ENCODE measurements around the genes TMEM238L, DNAH9 and CDRT15.

DNA sequence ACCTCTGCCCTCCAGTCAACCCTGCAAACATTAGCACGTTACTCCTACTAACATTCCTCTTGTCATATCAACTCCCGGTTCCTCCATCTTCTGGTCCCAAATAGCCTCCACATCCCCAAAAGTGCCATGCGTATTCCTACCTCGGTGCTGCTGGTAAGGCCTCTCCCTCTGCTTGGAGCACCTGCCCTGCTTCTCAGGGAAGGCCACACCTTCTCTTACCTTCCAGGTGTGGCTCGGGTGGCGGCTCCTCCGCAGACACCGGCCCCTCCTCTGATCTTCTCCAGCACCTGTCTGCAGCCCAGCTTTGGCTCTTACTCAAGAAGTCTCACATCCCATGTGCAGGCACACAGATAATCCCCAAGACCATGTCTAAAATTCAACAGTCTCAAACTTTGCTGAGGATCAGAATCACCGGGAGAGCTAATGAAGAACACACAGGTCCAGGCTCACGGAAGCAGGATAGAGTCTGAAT, 92.3 kb downstream of the GAS7 start:
- PRO-cap, result no peak

- PRO-cap, result no peak
Measured at GRCh38 chr17:10196002-10196657, 2.3 kb downstream of the GAS7 start.

DNA sequence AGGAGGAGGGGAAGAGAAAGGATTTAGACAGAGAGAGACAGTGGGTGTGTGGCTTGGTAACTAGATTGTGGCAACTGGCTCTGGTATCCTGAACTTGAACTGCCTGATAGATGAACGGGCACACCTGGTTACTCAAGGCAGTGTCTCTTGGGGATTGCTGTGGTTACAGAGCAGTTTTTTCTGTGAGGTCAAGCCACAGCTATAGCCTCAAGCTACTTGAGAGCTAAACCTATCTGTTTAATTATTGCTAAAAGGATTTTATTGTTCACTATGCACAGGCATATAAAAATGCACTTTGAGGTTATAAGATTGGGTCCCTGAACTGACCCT, 29.8 kb upstream of the MYH2 start:
- PRO-cap, result no peak

- PRO-cap, result no peak
Measured at GRCh38 chr17:10737804-10738388, 8.1 kb upstream of the TMEM220 start.

DNA sequence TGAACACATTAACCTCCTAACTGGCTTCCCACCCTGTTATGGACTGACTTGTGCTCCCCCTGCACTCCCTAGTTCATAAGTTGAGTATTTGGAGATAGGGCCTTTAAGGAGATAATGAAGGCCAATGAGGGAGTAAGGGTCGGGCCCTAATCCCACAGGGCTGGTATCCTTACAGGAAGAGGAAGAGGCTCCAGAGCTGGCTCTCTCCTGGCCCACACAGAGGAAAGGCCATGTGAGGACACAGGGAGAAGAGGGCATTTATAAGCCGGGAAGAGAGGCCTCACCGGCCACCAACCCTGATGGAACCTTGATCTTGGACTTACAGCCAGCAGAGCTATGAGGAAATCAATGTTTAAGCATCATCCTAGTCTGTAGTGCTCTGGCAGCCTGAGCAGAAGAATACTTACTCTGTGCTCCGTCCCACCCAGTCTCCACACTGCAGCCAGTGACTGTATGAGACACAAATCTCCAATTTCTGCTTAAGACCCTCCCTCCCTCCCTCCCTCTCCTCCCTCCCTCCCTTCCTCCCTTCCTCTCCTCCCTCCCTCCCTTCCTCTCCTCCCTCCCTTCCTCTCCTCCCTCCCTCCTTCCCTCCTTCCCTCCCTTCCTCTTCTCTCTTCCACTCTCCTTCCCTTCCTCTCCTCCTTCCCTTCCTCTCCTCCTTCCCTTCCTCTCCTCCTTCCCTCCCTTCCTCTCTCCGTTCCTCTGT, 8.7 kb upstream of the TMEM220 start:
- PRO-cap, result no peak

GRCh38 chr17:10758190-10758693, 28.4 kb upstream of the TMEM220 start:
- PRO-cap, result no peak

DNA sequence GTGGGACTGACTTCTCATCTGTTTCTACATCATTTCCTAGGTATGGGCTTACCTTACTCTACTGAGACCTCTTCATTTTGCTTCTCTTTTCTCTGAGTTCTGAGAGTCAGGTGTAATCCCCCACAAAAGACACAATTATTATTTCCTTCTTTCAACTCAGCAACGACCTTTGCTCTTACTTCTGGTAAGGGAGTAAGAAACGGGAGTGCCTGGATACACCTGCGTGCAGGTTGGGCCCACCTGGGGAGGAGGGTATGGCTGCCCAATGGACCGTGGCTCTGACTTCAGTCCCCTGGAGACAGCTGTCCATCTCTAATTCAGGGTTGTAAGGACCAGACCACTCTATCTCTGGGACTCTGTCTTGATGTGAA, 1.4 kb downstream of the TMEM238L start:
- PRO-cap, result no peak

DNA sequence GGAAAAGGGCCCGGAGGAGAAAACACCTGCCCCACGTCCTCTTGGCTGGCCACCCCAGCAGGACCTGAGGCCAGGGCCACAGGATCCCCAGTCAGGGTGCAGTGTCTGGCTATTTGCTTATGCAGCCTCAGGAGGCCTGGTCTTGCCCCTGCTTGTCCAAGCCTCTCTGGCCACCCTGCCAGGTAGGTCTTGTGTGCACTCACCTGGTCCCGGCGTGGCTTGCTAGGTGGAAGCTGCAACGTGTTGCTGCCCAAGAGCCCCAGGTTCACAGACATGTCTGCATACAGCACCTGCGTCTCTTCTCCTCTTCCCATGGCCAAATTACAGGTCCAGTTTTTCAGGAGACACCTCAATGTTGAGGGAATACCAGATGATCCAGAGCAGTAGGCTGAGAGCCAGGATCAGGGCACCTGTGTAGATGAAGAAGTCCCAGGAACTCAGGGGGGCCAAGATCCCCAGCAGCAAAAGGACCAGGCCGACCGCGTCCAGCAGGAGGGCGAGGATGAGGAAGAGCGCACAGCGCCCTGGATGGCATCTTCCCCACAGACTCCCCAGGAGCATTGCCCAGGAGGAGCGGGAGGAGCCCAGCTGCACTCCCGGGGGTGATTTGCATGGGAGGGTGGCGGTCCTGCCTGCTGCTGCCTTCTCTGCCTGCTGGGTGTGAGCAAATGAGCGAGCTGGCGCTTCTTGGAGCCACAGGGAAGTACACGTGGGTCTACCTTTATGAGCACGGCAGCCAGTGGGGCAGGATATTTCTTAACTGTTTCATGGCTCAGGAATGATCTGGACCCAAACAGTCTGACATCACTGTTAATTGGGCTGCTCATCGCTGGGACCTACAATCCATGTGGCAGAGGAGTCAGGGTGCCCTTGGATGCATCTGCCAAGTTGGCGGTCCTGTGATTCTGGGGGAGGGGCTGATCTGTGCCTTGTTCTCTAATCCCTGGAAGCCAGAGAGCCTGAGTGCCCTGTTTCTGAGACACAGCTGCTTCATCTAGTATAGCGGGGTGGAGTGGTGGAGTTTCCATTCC, at the start of gene TMEM238L:
TMEM238L (minus strand) TSS at position 697 of the 1,031 bp plus-strand sequence.
- PRO-cap, result no peak

DNA sequence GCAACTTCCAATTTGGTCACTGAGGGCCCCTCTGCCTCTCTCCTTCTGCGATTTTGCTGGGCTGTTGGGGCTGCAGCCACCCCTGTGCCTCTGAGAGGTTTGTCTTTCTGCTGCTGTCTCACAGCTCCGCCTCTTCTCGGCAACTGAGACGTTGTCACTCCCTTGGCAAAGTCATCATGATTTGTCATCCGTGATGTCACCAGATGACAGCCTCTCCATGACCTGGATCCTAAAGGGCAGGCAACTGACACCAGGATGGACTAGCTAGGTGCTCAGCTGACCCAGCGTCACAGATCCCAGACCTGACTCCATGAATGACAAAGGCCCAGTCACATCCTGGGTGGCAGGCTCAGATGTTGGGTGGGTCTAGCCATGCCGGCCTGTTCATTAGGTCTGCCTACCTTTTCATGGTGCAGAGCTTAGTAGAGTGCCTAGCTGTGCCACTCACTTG, 3.7 kb upstream of the TMEM238L start:
- PRO-cap, result no peak

GRCh38 chr17:11486069-11486515, 112.2 kb upstream of the DNAH9 start:
- PRO-cap, result no peak

- PRO-cap, result unidirectional peak, plus-strand start at chr17:11598481
Measured at GRCh38 chr17:11598171-11598783, at the start of gene DNAH9. TSS of gene DNAH9 (plus strand) at chr17:11598470.

DNA sequence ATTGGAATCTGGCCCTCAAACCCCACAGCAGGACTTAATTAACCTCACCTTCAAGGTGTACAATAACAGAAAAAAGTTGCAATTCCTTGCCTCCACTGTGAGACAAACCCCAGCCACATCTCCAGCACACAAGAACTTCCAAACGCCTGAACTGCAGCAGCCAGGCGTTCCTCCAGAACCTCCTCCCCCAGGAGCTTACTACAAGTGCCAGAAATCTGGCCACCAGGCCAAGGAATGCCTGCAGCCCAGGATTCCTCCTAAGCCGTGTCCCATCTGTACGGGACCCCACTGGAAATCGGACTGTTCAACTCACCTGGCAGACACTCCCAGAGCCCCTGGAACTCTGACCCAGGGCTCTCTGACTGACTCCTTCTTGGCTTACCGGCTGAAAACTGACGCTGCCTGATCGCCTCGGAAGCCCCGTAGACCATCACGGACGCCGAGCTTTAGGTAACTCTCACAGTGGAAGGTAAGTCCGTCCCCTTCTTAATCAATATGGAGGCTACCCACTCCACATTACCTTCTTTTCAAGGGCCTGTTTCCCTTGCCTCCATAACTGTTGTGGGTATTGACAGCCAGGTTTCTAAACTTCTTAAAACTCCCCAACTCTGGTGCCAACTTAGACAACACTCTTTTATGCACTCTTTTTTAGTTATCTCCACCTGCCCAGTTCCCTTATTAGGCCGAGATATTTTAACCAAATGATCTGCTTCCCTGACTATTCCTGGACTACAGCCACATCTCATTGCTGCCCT, 23.1 kb downstream of the ZNF18 start:
- PRO-cap, result no peak

DNA sequence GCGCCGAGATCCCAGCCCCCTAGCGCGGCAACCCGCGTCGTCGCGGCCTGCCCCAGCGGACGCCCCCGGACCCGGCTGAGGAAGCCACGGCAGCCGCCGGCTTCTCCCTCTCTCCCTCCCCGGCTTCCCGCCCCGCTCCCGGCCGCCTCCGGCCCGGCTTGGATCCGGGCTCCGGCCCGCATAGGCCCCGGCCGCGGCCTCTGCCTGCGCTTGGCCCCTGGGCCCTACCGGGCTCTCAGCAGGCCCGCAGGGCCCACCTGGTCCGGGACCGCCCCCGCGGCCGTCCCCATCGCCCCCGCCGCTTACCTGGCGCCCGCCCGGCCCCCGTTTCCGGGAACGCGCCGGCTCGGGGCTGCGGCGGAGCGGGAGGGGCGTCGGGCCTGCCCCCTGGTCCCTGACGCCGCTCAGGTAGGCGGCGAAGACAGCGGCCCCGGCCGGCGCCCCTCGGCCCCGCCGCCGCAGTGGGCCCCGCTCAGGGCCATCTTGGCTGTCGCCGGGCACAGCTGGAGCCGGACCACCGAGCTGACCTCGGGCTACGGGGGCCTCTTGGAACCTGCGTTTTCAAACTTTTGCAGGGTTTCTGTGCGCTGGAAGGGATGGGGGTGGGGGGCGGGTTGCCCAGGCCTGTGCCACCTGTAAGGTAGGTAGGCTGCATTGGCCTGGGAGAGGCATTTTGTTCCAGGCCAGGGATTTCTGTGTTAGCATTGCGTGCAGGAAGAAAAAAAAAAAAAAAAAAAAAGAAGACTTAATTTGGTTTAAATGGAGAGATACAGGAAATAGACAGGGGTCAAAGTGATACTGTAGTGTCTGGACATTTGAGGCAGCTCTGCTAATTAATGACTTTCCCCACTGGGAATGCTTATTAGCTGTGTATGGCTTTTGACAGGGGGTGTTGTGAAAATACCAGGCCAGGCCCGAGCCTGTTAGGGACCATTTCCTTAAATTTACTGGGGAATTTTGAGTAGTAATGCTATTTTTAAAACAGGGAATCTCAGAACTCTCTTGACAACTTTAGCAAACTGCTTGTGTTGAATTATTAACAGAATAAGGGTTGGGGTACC, 670 bp downstream of the MAP2K4 start:
- PRO-cap, result no peak

DNA sequence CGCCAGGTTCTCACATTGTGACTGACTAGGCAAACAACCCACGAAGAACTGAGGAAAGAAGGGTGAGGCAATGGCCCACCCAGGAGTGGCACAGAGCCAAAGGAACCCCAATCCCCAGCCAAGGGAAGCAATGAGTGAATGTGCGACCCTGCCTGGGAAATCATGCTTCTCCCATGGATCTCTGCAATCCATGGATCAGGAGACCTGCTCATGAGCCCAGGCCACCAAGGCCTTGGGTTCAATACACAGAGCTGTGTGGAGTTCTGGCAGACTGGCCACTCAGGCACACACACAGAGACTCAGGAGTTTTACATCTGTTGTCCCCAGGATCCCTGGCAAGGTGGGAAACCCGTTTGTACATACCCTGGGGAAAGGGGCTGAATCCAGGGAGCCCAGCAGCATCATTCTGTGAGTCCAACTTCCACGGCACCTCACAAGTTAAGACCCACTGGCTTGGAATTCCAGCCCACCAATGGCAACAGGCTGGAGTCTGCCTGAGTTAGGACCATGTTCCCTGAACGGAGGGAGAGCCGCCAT, 129.6 kb downstream of the MAP2K4 start:
- PRO-cap, result no peak

DNA sequence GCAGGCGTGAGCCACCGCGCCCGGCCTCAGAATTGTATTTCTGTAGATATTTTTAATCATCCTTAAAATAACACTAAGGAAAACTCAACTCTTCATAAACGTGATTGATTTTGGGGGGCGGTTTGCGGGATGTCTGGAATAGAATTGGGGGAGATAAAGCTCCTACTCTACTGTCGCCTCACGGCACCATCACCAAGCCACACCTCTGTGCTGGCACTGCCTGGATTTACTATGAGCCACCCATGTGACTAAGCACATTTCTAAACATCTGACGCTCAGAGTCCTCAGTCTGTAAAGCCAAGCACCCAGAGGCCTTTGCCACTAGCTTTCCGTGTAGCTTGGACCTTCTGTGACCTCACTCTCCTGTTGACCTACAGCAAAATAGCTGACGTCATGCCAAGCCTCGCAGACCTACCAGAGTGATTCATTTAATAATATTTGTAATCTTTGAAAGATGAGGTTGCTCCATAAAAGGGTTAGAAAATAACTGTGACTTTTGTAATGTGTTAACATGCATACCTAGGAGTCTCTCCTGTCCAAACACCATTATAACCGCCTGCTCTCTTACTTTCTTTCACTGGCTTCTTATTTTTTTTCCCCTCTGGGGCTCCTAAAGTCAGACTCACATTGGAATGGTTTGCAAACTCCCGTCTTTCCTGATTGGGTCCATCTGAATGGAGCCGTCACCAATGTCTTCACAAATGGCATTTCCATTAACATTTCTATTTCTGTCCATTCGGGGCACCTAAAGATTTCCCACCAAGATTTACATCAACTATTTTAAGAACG, 38.4 kb upstream of the MYOCD start:
- PRO-cap, result no peak

DNA sequence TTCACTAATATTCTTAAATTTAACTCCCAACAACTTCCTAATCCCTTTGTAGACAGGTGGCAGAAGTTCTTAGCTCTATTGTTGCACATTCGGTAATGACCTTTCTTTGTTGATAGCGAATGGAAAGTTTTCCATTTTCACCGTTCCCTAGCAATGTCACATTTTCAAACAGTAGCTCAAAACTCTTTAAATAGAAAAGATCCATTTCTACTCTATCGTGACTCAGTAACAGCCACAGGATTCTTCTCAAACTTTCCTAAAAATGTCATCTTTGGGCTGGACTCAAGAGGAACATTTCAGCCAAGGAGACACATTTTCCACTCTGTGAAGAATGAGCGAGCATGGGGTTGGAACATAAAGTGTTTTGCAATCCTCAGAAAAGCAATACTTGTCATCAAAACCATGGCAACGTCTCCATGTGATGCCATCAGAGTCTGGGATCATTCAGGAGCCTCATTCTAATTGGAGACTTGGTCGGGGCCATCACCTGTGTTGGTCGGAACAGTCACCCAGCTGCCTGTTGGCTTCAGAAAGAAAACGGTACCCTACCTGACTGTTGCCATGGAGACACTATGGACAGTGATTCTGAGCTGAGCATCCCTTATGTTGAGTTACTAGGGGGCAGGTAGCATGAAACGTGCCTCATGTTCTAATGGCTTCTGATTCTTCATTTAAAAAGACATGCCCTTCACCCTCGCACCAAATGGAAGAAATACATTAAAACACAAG, 25.4 kb downstream of the MYOCD start:
- PRO-cap, result no peak

- PRO-cap, result no peak
Measured at GRCh38 chr17:12789664-12790437, 553 bp downstream of the ARHGAP44 start.

DNA sequence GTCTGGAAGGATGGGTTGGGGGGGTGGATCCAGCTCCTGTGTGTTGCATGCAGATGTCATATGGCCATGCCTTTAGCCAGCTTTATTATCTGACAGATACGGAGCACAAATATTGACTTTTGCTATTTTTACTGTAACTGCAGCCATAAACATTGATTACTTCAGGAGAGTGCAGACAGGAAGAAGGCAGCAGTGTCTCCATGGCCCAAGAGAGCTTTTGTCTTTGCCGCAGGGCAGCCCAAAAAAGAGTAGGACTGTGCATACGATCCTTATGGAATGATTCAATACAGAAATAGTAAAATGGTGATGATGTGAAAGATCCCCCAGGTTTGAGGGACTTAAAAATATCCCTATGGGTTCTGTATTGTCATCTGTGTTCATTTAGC, 279.5 kb upstream of the ELAC2 start:
- PRO-cap, result no peak

DNA sequence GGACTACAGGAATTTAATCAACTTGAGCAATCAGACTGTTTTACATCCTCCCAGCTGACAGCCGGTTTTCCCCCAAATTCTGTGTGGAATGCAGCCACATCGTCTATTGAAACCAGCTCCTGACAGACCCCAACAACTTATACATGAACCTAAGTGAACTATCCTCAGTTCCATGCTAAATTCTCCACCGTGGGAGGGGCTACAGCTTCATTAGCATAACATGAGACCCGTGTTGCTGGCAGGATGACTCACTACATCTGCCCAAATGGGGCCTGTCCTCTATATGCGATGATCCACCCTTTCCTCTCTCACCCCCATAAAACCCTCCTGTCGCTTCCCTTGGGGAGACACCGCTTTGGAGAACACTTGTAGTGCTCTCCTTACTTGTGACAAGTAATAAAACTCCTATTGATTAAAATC, 149.4 kb upstream of the HS3ST3A1 start:
- PRO-cap, result no peak

GRCh38 chr17:14236704-14236970, at the start of gene CDRT15:
TSS of gene CDRT15 (minus strand) at chr17:14236862.
- PRO-cap, result no peak